HT-29 (cell line): Measurements from ENCODE around the gene RER1.

DNA sequence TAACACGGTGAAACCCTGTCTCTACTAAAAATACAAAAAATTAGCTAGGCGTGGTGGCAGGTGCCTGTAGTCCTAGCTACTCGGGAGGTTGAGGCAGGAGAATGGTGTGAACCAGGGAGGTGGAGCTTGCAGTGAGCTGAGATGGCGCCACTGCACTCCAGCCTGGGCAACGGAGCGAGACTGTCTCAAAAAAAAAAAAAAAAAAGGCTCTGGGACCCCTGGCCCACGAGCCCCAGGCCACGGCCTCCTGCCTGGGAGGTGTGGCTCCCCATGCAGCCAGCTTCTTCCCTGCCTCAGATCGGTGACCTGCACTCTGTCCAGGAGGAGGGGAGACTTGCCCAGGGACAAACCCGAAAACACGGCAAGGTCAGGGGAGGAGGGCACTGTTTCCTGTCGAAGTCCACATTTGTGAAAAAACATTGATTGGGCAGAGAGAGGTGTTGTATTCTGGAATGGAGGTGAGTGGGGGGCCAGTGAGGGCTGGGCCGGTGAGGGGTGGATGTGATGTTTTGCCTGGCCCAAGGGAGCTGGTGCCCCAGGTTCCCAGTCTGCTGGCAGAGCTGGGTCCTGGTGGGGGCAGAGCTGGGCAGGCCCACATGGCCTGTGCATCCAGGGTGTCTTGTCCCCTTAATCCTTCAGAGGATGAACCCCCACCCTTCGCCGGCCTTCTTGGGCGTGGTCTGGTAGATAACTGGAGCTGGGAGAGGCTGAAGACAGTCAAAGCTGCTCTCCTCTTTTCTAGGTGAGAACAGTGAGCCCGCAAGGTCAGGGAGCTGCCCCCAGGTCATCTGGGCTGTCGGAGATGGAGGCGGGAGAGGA is 12.3 kb upstream of the FAAP20 start:
- RAMPAGE, long total RNA = no peak

- RAMPAGE, long total RNA = no peak
Measured at GRCh38 chr1:2273228-2274112, 45.4 kb downstream of the SKI start.

DNA sequence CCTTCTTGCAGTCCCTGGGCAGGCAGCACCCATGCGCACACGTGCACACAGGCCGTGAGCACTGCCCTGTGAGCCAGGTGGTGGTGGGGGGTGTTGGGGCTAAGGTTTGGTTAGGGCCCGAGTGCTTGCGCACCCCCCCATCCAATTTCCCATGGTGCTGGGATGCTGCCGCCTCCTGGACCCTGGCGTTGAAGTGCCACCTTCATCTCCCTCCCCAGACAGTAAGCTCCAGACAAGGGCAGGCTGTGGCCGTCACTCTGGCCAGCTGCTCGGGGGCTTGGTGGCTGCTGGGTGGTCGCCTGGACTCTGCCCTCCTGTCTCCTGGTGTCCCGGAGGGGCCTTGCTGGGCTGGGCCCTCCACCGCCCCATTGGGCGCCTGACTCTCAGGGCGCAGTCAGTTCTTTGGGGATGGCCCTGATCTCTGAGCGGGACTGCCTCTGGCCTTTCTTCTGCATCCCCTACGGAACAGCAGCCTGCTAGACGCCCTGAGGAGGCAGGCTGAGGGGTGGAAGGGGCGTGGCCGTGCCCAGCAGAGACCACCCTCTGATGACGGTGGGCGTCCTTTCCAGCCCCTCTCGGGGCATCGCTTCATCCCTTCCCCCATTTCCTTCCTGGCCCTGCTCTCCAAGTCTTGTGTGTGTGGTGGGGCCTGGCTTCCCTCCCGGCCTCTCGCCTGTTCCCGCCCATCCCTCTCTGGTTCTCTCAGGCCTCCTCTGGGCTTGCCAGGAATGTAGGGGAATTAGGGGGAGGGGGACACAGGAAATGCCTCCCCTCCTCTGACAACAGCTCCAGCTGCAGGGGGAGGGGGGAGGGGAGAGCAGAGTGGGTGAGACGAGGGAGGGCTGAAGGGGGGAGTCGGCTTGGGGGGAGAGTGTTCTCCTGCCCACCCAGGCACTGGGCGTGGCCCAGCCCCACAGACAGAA is 50.9 kb downstream of the SKI start:
- RAMPAGE, long total RNA = no peak

- RAMPAGE, long total RNA = no peak
Measured at GRCh38 chr1:2288299-2288783, 60.2 kb downstream of the SKI start.

DNA sequence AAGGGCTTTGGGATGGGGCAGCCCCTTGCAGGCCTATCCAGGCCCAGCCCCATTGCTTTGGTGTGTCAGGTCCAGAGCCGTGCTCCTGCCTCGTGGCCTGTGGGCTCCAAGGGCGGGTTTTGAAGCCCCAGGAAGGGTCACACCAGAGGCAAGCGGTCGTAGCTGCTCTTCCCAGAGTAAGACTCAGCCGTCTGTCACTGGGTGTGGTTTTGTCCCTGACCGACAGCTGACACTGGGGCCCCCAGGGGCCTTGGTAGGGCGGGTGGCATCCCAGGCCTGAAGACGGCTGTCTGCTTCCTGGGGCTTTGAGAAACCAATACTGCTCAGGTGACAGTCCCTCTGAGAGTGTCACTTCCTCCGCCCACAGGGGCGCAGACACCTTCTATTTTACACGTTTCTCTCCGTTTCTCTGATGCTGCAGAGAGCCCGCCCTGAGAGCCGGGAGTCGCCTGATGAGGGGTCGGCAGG is 72.2 kb downstream of the SKI start:
- RAMPAGE, long total RNA = no peak

DNA sequence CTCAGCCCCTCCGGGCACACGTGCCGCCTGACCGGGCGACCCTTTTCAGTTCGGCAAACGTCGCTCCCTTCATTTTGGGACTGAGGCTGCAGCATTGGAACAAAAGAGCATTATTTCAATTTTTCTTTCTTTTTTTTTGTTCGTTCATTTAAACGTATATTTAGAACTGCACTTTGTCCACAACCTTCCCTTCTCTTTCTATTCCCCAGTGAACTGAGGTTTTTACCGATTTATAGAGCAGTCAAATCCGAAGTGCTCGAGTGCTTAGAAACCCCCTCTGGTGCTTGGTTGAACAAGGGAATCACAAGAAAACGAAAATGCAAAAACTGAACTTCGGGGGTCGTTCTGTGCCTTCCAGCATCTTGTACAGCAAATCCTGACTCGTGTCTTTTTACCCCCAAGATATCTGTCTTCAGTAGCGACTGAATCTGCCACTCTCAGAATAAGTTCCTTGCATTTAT is 79.5 kb downstream of the SKI start:
- RAMPAGE, long total RNA = no peak

DNA sequence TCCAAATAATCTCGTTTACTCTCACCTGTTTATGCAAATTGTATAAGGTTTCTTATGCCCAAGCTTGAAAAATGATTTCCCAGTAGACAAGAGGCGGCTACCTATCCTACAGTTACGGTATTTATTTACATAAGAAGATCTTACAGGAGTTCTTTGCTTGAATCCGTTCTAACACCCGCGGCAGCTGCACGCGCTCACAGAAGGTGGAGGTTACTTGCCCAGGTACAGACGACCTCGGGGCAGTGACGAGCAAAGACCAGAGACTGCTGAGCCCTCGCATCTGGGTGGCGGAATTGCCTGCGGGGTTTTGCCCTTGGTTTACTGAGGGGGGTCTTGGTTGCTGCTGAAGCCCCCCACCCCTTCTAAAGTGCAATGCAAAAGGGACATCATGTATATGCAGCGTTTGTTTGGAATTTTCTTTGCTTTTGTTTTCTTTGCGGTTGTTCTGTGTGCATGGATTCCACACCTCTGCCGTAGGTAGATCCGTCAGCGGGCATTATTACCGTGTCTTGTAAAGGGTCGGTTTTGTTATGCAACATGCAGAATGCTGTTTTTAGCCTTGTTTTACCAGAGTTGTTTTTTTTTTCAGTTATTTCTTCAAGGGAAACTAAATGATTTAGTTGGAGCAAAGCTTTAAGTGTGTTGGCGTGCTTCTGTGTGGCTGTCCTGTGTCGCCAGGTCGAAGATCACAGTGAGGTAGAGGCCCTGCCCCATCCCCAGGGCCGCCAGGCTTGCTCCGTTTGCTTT is 80.1 kb downstream of the SKI start:
- RAMPAGE, long total RNA = no peak

DNA sequence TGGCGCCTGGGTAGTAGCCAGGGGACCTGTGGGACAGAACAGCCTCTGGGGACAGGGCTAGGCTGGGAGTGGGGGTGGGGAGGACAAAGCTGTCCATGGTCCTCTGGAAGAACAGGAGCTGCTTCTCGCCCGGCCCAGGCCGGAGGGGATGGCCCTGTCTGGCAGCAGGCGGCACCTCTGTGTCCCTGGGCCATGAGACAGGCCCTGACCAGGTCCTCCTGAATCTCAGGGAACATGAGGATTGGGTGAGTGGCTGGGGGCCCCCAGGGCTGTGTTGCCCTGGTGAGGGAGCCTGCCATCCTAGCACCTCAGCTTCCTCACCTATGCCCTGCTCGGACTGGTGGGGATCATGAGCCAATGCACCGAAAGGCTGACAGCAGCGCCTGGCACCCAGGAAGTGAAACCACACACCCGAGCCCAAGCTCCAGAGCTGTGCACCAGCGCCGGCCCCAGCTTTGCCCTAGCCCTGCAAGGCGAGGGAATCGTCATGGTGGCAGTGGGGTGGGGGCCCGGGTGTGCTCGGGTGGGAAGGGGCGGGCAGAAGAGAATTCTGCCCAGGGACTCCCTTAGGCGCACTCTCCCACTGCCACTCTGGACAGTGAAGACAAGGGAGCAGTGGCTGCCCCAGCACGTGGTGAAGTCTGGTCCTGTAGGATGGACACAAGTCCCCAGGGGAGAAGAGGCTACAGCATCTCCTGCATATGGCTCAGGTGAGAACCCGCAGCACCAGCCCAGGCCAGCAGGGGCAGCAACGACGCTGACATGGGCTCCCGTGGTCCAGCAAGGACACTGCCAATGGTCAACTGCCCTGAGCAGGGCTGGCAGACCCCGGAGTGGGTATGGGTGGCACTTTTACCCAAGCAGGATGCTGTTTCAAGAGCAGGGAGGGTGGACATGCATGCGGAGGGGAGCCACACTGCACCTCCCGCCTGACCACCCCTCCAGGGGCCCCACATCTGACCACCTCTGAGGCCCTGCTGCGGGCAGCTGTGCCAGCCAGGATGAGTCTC is 9.0 kb downstream of the MORN1 start:
- RAMPAGE, long total RNA = no peak

DNA sequence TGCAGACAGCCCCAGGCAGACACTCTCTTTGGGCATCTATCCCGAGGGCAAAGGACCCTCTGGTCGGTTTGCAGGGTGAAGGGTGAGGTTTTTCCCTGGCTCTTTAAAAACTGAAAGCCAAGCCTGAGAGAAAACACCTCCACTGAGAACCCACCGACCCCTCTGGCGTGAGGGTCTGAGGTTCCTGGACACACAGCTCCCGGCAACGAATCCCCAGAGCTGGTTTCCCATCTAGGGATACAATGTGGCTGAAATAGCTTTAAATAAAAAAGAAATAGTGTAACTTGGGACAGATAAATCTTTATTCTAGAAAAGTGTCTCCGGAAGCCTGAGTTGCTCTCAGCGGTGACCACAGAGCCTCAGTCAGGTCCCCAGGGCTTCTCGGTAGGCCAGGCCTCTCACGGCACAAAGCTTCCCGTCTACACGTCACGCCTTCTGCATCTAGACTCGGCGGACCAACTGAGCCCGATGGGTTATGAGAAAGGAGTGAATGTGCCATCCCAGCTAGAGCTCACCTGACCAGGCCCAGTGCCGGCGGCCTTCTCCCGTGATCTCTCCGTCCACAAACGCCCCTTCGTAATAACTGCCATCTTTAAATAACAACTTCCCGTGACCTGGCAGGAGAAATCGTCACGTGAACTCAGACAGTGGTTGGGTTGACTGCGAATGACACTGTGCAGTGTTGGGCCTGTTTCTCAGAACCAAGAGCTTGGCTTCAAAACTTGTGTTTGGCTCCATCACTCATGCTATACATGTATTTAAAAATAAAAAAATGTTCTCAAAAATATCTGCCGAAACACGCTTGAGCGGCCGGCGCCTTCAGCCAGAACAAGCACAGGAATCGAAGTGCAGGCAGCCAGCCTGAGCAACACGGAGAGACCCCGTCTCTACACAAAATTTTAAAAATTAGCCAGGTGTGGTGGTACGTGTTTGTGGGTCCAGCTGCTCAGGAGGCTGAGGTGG is 3.3 kb downstream of the MORN1 start:
- RAMPAGE, long total RNA = no peak

DNA sequence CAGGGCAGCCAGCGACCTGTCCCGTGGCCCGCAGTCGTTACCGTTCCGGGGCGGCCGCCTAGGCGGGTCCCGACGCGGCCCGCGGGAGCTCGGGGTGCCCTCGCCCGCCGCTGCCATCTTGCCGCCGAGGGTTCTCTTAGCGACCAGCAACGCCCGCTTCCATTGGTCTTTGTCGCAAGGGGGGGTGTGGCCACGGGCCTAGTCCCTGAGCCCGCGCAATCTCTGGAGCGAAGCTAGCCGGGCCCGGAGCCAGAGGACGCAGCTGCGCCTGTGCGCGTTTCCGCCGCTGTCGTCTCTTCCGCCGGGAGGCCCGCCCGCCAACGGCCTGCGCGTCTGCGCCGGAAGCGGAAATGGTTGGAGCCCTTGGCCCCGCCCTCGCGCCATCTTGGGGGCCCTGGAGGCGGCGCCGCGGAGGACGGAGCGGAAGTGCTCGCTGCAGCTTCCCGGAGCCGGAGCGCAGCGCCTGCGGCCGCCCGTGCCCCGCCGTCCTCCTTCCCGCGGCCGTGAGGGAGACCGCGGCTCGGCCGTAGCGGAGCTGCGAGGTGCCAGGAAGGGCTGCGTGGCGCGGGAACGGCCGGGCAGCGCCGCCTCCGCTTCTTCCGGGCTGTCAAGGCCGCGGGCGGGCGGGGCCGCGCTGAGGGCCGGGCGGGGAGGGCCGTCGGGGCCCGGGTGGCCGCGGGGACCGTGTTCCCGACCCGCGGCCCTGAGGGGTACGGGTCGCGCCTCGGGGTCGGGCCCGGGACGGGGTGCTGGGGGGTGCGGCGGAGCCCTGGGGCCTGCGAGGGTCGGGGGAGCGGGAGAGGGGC is at the start of gene RER1:
Gene RER1 (plus strand): TSS at position 425 of the 806 bp plus-strand sequence.
- RAMPAGE, long total RNA = no peak

GRCh38 chr1:2404005-2405302 is 7.9 kb downstream of the PEX10 start:
- RAMPAGE, long total RNA = no peak

DNA sequence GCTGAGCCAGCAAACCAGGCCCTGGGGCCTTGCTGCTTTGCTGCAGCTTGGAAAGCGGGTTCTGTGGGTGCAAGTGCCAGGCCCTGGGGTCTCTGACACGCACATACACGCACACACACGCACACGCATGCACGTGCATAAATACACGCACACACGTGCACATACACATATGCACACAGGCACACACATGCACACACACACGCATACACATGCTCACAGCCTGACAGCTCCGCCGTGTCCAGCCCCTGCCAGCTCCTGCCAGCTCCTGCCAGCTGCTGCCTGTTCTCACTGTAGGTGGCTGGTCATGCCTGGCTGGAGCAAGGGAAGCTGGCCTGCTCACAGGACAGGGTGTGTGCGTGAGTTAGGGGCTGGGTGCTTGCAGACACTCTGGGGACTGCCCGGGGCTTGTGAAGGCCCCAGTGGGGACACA is 4.8 kb downstream of the PLCH2 start:
- RAMPAGE, long total RNA = no peak

DNA sequence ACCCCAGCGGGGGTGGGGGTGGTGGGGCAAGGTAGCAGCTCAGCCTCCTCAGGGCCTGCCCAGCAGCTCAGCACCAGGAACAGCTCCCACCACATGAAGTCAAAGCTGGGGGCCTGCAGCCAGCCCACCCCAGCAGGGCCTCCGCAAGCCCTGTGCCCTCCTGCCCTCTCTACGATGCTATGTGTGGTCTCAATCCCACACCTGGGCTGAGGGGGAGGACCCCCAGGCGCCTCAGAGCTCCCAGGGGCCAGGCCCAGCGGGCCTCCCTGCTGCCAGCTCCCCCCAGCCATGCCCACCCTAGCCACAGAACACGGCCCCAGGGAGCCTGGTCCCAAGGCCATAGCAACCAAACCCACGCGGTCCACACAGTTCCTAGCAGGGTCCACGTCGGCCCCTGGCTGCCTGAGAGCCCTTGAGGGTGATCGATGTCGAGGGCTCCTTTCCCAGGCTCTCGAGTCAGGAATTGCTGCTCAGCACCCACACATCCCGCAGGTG is 18.5 kb downstream of the PANK4 start:
- RAMPAGE, long total RNA = no peak

GRCh38 chr1:2570301-2570872 is 14.2 kb downstream of the TNFRSF14 start:
- RAMPAGE, long total RNA = no peak

GRCh38 chr1:2584589-2585035 is 2.0 kb upstream of the PRXL2B start:
- RAMPAGE, long total RNA = no peak

DNA sequence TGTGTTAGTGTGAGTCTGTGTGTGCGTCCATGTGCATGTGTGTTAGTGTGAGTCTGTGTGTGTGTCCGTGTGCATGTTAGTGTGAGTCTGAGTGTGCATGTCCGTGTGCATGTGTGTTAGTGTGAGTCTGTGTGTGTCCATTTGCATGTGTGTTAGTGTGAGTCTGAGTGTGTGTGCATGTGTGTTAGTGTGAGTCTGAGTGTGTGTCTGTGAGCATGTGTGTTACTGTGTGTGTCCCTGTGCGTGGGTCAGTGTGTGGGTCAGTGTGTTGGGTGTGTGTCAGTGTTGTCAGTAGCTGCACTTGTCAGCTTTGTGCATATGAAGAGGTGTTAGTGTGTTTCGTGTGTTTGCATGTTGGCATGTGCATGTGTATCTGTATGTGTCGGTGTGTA is 76.4 kb upstream of the ACTRT2 start:
- RAMPAGE, long total RNA = no peak

DNA sequence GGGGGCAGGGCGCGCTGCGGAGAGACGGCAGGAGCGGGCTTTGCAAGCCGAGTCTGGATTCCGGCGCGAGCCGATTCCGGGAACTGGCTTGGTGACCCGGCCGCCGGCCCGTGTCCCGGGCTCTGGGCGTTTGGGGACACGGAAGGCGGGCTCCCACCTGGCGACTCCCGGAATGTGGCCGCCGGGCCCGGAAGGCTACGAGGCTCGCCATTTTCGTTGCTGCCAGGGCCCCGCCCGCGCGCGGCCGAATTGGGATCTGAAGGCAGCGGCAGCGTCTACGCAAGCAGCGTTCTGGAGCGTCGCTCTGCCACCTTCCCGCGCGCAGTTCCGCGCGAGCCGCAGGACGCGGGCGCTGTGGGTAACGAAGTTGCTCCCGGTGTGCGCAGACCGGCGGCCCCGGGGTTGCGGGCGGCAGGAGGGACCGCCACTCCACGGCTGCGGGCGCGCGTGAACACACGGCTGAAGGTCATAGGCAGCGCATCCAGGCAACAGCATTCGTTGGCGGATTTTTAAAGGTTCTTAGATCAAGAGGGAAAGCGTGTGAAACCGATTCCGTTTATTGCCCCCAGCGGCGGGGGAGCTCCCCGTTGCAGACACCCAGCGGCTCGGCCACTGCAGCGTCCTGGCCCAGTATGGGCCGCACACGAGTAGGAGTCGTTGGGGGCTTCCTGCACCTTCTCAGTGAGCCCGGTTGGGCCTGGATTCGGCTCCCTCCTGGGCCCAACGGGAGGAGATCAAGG is 5.3 kb upstream of the PRDM16 start:
- RAMPAGE, long total RNA = no peak

- RAMPAGE, long total RNA = no peak
Measured at GRCh38 chr1:3195501-3195984, 126.5 kb downstream of the PRDM16 start.

DNA sequence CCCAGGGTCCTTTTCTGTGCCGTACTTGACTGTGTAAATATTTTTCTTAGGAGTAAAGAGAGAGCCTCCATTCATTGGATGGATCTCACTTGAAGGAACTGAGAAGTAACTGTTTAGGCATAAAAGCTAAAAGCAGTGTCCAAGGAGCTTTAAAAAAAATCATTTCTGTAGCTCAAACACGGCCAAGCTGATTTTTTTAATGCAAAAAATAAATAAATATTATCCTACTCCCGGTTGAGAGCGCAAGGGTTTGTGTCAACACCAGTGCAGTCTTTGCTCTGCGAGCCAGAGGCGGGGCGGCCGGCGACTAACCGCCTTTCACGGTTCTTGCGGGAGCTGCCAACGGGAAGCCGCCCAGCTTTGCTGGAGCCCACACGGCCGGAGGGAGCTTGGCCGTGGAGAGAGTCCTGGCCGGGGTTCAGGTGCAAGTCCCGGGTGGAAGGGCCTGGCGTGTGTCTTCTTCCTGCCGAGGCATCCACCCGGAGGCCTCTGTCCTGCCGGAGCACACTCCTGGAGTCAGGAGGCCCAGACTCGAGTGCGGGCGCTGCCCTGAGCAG is 169.4 kb downstream of the PRDM16 start:
- RAMPAGE, long total RNA = no peak

DNA sequence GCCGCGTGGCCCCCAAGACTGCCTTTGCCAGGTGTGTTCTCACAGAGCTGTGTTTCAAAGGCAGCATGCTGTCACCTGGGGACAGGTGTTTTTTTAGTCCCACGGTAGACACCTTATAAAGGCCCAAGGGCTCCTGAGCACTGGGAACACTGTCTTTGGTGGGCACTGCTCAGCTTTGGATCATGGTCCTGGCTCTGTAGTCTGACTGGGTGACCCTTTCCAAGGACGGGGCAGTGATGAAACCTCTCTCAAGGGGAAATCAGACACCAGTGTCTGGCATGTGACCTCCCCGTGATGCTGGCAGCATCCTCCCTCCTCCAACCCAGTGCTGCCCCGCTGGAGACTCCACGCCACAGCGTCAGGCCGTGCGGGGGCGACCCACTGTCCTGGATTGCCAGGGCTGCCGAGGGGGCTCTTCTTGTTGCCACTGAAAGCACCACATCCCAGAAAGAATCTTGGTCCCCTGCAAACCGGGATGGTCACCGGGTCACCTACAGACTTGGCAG is 146.5 kb upstream of the ARHGEF16 start:
- RAMPAGE, long total RNA = no peak